Epithelial cell of esophagus (primary cell): ENCODE results near the gene OXGR1.

DNA sequence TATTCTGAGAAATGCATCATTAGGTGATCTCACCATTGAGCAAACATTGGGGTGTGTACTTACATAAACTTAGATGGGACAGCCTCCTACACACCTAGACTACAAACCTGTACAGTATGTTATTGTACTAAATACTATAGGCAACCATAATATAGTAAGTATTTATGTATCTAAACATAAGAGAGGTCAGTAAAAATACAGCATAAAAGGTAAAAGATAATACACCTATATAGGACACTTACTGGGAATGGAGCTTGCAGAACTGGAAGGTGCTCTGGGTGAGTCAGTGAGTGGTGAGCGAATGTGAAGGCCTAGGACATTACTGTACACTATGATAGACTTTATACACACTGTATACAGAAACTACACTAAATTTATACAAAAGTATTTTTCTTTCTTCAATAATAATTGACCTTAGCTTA lies 254.5 kb downstream of the SPRY2 start:
- RRBS, result no CpG with 5 or more reads among the region's 1 CpG

DNA sequence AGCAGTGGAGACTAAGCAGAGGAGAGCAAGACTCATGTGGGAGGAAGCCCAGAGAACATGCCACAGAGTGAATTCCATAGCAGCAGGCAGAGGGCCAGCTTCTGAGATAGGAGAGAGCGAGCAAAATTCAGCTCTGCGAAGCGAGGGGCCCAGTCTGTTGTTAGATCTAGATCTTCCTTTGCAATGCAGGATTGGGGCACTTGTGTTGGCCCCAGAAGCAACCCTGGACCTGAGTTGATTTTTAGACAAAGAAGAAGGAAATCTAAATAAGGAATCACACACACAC lies 199.7 kb downstream of the SPRY2 start:
- RRBS, result no CpG with 5 or more reads among the region's 3 CpGs

- RRBS, result no CpG with 5 or more reads among the region's 3 CpGs
These were observed 6.3 kb downstream of the SPRY2 start for GRCh38 chr13:80334561-80335188.

GRCh38 chr13:80339826-80340501 lies 962 bp downstream of the SPRY2 start:
- RRBS, result 2% methylated on average over 8 of the region's 50 CpGs

- RRBS, result no CpG with 5 or more reads among the region's 2 CpGs
These were observed 20.8 kb upstream of the SPRY2 start for GRCh38 chr13:80361699-80362236.

DNA sequence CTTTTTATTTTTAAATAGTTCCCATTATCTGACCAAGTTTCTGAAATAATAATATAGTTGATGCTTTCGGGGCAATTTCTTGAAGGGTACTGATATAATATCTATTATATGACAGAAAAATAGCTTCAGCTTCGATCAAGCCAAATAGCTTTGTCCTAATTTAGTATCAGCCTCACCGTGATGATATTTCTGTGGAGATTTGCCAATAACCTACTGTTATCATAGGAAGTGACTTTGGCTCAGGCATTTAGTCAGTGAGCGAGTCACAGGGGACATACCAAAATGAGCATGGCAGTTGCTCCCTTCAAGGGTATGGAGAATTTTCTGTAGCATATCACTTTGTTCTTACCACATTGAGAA lies 767.5 kb upstream of the SLITRK1 start:
- RRBS, result no CpG with 5 or more reads among the region's 4 CpGs

- RRBS, result no CpG with 5 or more reads among the region's 1 CpG
These were observed 44.8 kb upstream of the GPC5 start for GRCh38 chr13:91353517-91354085.

- RRBS, result no CpG with 5 or more reads among the region's 3 CpGs
These were observed 351.1 kb downstream of the DCT start for GRCh38 chr13:94128338-94128815.

GRCh38 chr13:94433335-94433756 lies 46.1 kb downstream of the DCT start:
- RRBS, result no CpG with 5 or more reads among the region's 5 CpGs

GRCh38 chr13:94710856-94711839 lies 1.2 kb downstream of the SOX21 start:
- RRBS, result 1% methylated on average over 49 of the region's 127 CpGs

- RRBS, result no CpG with 5 or more reads among the region's 6 CpGs
These were observed 109.4 kb downstream of the ABCC4 start for GRCh38 chr13:95191739-95192302.

GRCh38 chr13:95193375-95193929 lies 107.8 kb downstream of the ABCC4 start:
- RRBS, result no CpG with 5 or more reads among the region's 14 CpGs

- RRBS, result 3% methylated on average over 12 of the region's 60 CpGs
These were observed at the start of gene OXGR1 for GRCh38 chr13:96994093-96995235. Gene OXGR1 (minus strand): TSS chr13:96994476.

- RRBS, result no CpG with 5 or more reads among the region's 9 CpGs
These were observed 82.7 kb upstream of the OXGR1 start for GRCh38 chr13:97076860-97077544.

- RRBS, result no CpG with 5 or more reads among the region's 6 CpGs
These were observed 52.8 kb downstream of the MBNL2 start for GRCh38 chr13:97274689-97275512.

GRCh38 chr13:97338374-97339085 lies 95.4 kb upstream of the RAP2A start:
- RRBS, result no CpG with 5 or more reads among the region's 18 CpGs

DNA sequence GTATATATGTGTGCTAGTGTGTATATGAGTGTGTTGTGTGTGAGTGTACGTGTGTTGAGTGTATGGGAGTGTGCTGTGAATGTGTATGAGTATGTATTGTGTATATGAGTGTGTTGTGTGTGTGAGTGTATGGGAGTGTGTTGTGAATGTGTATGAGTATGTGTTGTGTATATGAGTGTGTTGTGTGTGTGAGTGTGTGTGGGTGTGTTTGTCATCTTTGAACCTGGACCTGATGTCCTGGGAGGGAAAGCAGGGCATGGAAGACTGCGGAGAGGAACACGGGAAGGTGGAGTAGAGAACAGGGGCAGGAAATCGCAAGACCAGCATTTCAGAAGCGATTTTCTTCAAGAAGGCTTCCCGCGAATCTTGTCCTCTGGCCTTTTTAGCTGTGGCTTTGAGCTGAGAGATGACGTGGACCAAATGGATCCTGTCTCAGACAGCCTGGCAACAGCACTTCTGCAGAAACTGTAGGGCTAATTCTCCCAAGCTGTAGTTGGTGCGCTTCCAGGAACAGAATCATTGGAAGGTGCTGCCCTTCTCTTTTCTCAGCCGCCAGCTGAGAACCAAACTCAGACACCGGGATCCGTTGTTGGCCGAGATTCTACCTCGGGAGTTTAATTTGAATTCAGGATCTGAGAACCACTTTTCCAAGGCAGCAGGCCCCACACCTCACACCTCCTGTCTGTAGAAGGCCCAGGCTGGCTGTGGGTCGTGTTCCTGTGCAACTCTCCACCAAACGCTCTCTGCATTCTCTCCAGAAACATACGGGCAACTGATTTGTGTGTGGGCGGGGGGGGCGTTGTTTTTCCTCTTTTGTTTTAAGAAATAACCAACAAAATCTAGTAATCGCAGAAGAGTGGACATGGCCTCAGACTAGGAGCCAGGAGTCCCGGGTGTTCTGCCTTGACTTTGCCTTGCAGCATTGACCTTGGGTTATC lies 94.6 kb upstream of the RAP2A start:
- RRBS, result no CpG with 5 or more reads among the region's 21 CpGs

GRCh38 chr13:97432653-97433067 lies 1.3 kb upstream of the RAP2A start:
- RRBS, result no CpG with 5 or more reads among the region's 21 CpGs

DNA sequence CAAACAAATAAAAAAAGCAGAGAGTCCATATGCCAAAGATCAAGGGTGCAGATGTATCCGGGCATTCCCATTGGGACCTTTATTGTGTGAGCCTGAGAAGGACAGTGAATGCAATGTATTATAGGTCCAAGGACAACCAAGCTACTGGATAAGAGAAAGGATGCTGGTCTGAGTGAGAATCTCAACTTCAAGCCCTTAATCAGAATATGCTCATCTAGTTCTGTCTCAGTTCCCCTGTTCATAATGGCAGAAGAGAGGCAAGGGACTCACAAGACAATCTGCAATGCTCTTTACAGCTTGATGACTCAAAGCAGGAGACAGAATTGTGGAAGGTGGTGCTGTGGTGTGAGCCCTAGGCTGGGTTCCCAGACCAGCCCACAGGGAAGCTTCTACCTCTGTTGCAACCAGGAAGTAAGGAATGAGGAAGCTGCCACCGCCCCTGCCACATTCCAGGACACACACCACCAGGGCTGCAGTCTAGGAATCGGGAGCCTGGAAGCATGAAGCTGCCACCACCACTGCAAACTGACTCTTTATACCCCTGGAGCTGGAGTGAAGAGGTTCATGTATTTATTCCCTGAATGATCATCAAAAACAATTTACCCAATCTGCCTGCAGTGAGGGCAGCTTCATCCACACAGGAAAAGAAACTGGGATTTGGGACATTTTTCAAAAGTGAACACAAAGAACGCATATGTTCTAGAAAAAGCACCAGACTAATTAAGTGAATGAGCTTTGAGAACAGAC lies 133.9 kb downstream of the RAP2A start:
- RRBS, result no CpG with 5 or more reads among the region's 4 CpGs

DNA sequence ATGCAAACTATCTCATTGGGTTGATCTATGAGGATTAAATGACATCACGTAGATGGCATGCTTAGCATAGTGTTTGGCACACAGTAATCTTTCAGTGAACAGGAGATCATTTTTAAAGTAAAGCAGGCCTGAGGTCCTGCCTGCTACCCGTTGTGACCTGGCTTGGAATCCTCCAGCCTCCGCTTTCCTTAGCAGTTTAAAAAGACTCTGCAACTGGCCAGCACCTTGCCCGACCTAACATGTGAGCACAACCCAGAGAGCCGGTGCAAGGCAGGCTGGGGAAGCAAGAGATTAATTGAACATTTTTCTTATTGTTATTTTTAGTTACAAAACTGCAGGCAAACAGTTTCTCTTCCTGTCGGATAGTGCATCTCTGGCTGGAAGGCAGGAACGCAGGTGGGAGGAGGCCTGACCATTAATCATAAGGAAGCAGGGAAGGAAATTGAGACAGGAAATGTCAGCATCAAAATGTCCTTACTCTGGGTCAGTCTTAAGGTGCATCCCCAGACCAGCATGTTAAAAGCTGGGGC lies 226.5 kb downstream of the RAP2A start:
- RRBS, result no CpG with 5 or more reads among the region's 7 CpGs